ENCODE measurements around a stretch of chr17.

DNA sequence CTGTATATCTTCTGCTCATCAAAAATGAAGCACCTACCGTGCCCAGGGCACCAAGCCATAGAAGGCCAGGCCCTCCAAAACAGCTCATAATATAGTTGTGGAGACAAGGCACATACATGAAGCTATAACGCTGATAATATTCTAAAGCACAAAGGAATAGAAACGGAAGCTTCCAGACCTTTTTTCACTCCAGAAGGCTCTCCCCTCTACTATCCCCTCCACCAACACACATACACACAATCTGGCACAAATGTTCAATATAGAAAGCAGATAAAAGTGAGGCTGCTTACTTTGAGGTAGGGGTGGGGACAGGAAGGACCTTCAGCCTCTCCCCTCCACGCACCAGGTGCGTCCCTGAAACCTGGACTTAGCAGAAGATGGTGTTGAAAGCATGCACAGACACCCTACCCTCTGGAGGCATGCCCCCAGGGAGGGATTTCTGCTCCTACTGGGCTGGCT is 14.0 kb upstream of the SUPT4H1 start:
- PRO-cap, 2 experiments, result no peak in any of the 2 experiments

DNA sequence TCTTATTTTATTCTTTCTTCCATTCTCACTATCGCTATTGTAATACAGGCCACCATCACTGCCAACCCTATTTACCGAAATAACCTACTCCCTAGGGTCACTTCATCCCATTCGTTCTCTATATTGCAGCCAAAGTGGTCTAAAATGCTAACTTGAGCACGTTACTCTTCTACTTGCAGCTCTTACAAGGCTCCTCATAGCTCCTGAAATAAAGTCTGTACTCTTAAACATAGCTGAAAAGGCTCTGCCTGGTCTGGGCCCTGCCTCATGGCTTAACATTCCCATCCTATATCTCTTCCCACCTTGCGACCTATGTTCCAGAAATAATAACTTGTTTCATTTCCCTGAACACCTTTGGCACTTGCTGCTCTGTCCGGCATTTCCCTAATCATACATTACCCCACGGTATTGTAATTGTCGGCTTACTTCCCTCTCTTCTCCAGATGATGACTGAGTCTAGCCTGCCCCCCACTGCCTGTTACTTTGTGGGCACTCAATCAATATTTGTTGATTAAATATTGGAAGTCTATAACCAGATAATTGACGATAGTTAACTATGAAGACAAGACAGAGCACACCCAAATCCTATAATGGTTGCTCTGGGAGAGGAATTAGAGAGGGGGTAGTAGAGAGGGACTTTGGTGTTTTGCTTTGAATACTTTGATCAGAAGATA is 23.2 kb upstream of the SUPT4H1 start:
- PRO-cap, 2 experiments, result no peak in any of the 2 experiments

DNA sequence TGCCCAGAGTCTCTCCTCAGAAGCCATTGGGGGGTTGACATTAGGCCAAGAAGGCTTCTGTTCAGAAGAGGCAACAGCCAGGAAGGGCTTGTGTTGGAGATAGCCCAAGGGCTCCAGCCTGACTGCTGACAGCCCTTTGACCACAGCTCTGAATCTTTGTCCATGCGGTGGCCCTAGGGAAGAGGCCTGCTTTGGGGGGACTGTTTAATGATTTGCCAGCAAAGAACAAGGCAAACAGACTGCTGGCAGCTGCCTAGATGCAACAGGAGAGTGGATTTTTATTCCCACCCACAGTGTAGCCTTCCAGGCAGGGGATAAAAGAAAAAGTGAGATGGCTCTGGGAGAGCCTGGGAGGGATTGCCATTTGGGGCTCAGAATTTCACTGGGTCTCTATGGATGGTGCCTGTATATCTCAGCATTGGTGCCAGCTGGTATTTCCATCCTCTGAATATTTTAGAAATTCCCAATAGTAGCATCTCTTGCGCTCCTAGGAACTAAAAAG is 29.3 kb upstream of the SUPT4H1 start:
- PRO-cap, 2 experiments, result no peak in any of the 2 experiments

GRCh38 chr17:58387936-58388265 is 29.4 kb downstream of the RNF43 start:
- PRO-cap, 2 experiments, result no peak in any of the 2 experiments

DNA sequence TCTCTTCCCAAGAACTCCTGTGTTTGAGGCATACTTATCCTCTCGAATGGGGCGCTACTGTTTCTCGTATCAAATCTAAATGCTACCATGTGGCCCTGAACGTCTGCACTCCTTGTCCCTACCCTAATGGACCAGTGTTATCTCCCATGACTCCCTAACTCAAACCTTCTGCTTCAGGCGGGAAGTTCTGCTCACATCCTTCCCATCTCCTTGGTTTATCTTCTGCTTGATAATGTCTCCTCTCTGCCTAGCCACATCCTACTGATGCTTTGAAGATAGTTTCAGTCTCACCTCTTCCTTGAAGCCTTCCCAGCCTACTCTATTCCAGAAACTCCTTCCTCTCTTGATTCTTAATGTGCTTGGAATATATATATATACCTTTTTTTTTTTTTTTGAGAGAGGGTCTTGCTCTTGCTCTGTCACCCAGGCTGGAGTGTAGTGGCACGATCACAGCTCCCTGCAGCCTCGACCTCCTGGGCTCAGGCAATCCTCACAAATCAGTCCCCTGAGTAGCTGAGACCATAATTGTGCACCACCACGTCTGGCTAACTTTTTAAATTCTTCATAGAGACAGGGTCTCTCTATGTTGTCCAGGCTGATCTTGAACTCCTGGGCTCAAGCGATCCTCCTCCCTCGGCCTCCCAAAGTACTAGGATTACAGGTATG is 5.3 kb downstream of the MTMR4 start:
- PRO-cap, 2 experiments, result no peak in any of the 2 experiments

DNA sequence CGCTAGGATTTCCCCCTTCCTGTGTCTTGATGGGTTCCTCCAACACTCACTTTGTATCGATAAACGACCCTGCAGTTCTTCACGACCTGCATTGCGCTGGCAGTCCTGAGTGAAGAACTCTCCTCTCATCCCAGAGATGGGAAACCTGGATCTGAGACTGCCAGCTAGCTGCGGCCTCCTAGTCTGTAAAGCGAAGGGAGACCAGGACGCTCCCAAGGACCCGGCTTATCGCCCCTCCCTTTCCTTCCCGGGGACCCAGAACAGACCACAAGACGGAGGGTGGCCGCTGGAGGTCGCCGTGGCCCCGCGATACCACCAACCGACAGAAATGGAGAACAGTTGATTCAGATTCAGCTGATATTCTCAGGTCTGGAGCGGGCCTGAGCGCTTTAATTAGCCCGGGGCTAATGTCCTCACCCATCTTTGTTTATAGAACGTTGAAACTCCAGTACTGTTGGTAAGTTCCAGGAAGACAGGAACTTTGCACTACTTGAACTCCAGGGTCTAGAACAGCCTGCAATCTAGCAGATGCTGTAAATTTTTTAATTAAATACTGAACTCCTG is 4.1 kb upstream of the MTMR4 start:
- PRO-cap, 2 experiments, result peak in 2 of 2 experiments; most common plus-strand start position 360 of the sequence (in 1); most common minus-strand start position 187 of the sequence (in 1)

- PRO-cap, 2 experiments, result no peak in any of the 2 experiments
Measured at GRCh38 chr17:58756805-58757195, 1.1 kb downstream of the PPM1E start.

DNA sequence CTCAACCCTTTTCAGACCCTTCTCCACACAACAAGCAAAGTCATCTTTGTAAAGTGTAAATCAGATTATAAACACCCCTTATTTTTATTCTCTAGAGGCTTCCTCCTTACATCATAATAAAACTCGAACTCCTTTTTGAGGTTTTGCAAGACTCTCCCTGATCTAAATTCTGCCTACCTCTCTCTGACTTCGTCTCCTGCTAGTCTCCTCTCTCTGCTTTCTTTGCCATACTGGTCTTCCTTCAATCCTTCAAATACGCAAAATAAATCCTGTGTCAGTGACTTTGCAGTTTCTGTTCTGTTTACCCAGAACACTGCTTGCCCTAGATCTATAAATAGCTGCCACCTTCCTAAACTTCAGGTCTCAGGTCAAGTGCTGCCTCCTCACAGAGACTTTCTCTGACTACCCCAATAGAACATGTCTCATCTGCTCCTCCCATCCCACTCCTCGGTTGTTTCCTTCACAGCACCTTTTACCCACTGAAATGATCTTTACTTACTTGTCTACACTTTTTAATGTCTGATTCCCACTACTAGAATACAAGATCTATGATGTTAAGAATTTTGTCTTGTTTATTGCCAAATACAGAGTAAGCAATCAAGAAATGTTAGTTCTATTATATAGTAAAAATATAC is 78.9 kb downstream of the TRIM37 start:
- PRO-cap, 2 experiments, result no peak in any of the 2 experiments

- PRO-cap, 2 experiments, result no peak in any of the 2 experiments
Measured at GRCh38 chr17:59163408-59163797, 7.9 kb downstream of the PRR11 start.

GRCh38 chr17:59276867-59277560 is 54.4 kb upstream of the YPEL2 start:
- PRO-cap, 2 experiments, result no peak in any of the 2 experiments

DNA sequence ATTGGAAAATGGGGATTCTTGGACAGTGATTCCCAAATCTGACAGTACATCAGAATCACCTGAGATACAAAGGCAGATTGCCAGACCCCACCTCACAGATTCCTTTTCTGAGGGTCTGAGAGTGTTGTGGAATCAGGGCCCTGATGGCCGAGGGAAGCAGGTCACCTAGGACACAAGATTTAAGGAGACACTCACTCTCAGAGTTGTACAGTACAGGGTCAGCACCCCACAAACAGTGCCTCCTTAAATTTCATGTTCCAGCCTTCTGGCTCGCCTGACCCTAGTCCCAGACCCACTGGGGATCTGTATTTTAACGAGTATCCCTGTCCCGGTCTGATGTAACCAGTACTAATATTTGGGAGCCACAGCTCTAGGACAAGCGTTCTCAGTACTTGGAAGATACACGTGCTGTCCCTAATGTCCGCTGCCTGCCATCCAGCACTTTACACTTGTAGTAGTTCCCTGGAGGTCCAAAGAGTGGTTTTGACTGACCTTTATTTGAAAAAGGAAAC is 37.9 kb downstream of the YPEL2 start:
- PRO-cap, 2 experiments, result no peak in any of the 2 experiments

DNA sequence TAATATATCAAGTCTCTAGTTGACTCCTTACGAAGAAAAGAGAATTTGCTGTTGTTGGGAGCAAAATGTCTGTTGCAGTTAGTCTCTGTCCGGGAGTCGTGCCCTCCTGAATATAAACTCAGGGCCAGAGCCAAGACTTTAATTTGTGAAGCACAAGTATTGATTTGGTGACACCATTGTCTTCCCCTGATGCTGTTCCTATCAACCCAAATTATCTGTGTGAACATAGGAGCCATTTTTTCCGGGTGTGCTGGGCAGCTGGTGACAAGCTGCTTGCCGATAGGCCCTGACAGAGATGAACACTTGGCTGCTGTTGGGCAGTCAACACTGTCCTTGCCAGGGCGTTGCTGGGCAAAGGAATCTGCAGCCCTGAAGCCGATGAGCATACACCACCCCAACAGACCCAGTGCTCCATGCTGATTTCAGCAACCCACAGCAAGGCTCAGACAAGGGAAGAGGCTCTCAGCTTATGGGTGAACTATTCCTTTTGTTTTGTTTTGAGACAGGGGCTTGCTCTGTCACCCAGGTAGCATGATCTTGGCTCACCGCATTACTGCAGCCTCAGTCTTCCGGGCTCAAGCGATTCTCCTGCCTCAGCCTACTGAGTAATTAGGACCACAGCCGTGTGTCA is 105.4 kb downstream of the YPEL2 start:
- PRO-cap, 2 experiments, result peak in 2 of 2 experiments; most common plus-strand start position 359 of the sequence (in 2); most common minus-strand start position 301 of the sequence (in 1)

DNA sequence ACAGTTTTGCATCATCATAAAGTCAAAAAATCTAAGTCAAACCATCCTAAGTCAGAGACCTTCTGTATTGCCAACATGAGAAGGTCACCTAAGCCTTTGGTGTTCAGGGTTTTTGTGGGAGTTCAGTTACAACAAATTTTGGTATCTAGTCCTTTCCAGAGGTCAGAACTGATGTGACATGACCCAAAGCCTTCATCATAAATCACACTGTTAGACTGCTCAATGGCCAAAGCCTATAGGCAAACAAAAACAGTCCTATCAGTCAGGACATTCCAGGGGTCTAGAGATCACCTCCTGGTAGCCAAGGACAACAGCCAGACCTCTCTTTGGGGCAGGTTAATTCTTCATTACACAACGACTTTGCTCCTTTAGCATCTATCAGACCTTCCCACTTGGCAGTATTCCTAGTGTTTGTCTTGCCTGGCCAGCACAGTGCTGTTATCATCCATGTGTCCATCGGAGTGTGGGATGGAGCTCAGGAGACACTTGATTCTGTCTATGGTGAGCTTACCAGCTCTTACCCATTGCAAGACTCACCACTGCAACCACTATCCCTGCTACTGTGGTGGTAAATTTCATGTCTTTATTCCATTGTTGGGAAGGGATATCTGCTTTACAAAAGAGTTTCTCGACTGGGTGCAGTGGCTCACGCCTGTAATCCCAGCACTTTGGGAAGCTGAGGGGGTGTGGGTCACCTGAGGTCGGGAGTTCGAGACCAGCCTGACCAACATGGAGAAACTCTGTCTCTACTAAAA is 95.6 kb upstream of the DHX40 start:
- PRO-cap, 2 experiments, result no peak in any of the 2 experiments

DNA sequence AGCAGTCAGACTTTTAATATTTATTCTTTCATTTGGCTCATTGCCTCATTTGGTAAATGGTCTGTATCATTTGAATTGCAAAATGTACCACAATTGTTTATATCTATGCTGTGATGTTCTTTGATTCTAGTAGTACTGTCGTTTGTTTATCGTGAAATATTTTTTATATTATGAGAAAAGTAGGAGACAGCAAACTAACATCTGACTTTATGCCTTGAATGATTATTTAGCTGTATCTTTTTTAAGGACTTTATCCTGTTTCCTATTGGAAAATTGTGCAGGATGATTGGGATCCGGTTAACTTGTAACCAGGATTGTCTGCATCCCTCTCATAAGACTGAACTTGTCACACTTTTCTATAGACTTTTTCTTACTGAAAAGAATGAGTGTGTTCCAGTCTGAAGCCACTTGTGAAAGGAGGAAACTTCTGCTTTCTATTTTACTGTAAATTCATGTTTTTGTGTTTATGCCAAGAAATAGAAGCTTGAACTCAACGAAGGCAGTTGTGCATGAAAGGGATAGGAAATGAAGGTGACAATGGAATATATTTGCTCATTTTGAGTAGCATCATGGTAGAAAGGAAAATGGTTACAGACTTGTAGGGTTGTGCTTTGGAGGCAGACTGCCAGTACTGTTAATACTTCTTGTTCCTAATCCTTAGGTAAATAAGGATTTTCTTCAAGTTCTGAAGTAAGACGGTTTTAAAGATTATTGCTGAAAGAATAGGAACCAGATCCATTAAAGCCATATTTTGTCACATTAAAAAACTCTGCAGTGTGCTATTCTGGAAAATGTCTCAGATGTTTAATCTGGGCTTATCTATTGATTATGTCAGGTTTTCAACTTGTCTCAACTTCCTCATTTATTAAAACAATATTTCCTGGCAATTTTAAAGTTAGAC is 8.0 kb downstream of the CLTC start:
- PRO-cap, 2 experiments, result no peak in any of the 2 experiments

DNA sequence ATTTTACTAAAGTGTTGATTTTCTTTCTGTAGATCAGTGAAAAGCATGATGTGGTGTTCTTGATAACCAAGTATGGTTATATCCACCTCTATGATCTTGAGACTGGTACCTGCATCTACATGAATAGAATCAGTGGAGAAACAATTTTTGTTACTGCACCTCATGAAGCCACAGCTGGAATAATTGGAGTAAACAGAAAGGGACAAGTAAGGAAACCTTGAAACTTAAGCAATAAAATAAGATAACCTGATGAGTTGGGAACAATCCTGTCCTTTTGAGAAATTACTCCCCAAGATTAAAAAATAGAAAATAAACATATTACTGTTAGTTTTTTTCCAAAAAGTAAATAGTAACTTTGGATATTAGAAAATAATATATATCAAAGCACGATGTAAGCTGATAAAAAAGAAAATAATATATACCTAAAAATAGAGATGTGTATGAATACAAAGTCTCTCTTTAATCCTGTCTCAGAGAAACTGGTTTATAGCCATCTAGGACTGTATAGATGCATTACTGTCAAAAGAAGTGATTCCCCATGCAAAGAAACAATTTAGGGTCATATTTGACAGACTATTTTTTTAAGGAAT is 36.2 kb downstream of the CLTC start:
- PRO-cap, 2 experiments, result no peak in any of the 2 experiments

DNA sequence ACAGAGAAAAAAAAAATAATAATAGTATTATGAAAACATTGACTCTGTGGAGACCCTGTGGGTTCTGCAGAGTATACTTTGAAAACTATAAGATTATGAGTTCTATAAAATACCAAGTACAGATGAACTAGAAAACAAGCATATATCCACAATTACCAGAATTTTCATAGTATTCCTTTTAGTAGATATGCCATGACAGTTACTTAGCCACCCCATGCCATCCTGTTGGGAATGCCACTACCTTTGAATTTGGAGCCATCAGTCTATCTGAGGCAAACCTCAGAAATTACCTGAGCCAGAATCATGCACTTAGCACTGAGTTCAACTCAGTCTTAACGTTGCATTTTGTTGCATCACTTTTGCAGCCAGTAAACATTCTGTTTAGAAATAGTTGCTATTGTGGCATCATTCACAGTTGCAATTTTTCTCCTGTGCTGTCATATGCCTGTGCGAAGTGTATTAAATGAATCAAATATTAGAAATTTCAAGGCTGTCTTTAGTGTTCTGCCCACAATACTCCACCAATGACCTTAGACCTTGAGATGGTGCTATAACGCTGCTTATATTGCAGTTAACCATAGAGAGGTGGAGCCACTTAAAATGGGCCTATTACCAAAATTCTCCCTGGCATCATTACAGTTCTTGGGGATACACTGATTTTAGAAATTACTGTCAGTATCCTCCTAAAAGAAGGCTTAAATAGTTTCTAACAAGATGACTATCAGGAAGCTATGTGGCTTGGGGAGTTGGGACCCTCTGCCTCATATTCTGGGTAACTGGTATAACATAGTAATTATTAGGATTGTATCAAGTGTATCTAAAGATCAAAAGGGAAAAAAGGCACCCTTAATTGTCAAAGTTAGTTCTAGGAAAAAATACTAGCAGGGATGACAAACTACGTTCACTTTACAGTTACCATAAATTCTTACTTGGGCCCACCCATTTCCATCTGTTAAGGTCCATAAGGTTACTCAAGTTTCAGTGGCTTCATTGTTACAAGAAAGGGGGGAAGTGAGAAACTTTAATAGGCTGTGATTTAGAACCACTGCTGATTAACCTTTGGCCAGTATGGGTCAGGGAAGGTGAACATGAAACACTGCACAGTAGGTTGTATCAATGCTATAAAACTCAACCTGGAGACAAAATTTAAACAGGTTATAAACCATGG is 11.0 kb downstream of the PTRH2 start:
- PRO-cap, 2 experiments, result no peak in any of the 2 experiments

DNA sequence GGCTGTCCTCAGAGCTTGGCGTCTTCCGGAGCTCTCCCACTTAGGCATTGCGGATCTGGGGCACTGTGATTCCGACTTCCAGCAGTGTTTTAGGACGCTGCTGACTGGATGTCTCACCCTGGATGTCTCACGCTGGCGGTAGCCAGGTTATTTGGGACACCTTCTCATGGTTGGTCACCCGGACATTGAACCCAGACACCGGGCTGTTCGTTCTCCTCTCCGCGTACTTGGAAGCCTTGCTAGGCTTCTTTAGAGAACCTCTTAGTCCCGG is 270 bp downstream of the VMP1 start:
- PRO-cap, 2 experiments, result no peak in any of the 2 experiments

DNA sequence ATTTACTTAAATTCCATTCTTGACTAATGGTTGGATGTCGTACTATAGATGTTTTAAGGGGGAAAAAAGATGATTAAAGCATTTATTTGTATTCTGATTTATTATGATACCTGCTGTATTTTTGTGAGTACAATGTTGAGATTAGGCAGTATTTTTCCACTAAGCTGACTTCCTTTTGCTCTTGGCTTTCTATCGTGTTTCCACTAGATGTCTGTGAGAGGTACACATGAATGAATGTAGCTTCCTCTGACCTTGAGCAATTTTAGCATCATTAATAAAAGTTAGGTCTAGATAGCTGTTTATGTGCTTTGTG is 75.7 kb downstream of the VMP1 start:
- PRO-cap, 2 experiments, result no peak in any of the 2 experiments

DNA sequence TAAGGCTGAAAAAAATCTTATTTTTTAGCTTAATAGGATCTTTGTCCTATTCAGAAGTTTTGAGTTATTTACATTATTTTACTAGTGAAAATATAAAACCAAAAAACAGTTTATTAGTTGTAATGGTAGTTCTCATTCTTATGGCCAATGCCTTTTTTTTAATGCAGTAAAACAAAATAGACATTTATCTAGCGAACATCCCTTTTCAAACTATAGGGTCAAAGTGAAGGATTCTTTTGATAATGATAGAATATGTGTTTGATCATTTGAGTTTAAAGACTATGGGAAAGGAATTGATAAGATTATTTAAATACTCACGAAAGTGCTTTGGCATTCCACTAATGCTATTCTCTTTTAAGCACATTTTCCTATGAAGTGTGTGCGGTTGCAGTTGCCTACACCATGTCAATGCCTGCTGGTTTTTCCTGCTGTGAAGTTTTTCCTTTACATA is 78.6 kb downstream of the VMP1 start:
- PRO-cap, 2 experiments, result no peak in any of the 2 experiments

DNA sequence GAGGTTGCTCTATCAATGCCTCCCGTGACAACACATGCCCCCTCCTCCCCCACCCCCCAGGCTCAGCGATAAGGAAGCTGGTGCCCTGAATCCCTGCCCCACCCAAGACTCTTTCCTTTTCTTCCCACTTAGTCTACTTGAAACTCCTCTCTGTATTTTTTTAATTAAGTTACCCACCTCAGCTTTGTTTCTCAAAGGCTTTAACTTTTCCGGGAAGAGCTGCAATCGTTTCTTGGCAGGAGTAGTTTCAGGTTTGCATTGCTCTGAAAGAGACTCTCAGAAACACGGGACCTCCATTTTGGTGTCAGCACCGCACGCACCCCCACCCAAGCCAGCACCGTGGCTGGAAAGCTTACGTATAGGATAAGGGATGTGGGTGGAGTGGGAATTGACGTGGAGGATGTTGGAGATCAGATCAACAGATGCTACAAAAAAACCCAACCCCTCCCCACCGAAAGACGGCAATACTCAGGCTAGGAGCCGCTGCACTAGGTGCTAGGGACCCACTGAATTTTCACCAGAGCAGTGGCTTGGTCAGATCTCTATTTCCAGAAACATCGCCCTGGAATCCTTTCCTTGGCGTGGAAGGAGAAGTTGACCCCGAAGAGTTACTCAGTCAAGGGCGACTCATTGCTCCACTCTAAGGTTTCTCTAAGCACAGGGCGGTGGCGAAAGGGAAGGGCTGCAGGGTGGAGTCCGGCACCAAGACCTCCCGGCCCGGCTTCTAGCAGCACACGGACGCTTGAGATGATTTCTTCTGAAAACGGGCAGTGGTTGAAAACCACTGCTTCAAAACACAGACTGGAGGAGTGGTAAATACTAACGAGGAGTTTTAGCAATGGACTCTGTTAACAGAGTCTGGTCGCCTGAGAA is 15.0 kb upstream of the CA4 start:
- PRO-cap, 2 experiments, result peak in 2 of 2 experiments; most common plus-strand start position 455 of the sequence (in 2); most common minus-strand start position 300 of the sequence (in 1)

Measured in right ventricle myocardium (tissue), 1 donor.